Panc1 (cell line): Measurements from ENCODE around the genes CDK5RAP1 and CBFA2T2.

- RRBS, 2 experiments: no CpG with 5 or more reads among the region's 6 CpGs
Measured at GRCh38 chr20:33273316-33273657, 9.7 kb upstream of the BPIFB1 start.

DNA sequence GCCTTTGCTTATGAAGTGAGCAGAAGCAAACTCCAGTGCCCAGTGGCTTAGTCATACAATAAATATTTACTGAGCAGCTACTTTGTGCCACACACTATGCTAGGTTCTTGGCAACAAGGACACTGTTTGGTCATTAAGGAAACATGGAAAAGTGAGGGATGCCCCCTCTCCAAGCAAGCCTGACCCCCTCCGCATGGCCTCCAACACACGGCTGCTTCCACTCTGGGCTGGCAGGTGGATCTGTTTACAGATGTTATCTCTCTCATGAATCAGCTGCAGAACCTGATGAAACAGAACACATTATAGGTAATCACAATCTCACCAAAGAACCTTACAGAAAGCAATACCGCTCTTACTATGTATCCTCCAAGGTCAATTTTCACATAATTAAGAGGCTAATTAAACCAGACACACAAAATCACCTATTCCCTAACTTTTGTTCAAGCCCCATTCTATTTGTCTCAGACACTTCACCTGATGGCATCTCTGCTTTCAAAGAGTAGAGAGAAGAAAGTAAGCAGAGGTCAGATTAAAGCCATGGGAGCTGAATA lies 27.3 kb downstream of the CDK5RAP1 start:
- RRBS, 2 experiments: no CpG with 5 or more reads among the region's 3 CpGs

- RRBS, 2 experiments: 1 to 5% methylated on average over 22 of the region's 47 CpGs
Measured at GRCh38 chr20:33401060-33401831, at the start of gene CDK5RAP1. TSS of gene CDK5RAP1 (minus strand) at chr20:33401519.

GRCh38 chr20:33477307-33477962 lies 12.5 kb upstream of the CBFA2T2 start:
- RRBS, 2 experiments: no CpG with 5 or more reads among the region's 7 CpGs

DNA sequence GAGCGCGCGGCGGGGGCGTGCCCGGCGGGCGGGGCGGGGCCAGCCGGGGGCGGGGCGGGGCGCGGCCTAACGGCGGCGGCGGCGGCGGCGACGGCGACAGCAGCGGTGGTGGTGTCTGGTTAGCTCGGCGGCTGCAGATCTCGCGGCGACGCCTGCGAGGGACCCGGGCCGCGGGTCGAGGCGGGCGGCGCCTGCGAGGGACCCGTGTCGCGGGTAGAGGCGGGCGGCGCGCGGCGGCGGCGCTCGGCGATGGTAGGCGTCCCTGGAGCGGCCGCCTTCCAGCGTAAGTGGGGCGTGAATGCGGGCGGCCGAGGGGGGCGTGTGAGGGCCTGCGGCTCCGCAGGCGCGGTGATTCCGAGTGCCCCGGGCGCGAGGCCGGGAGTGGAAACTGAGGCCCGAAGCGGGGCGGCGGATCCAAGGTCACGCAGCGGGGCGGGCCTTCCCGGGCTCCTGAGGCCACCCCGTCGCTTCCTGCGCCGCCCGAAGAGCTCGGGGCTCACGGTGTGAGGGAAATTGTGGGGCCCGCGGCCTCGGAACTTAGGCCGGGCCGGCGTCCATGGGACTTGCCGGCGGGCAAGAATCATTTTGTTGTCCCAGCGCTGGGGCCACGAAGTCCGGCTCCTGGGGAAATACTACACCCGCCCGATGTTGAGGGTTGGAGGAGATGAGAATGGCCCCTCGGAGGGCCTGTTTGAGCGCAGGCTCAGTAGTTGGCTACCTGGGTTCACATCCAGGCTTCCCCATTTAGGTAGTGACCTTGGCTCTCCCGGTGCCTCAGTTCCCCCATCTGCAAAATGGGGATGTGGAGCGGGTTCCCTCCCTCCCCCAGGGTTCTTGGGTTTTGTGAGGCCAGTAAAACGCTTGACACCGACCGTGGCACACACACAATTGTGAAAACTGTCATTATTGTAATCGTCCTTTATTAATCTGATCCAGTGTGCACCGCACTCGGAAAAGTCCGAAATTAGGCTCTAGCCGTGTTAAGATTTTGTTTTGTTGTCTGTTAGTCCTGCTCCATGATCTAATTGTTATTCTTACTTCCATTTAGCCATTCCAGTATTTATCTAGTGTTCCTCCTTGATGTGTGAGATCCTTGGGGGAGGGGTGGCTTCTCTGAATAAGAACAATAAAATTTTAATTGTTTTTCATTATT lies at the start of gene CBFA2T2:
Gene CBFA2T2, plus strand, starts transcription at position 78 of the 1,153 bp plus-strand sequence.
- RRBS, 2 experiments: 2 to 4% methylated on average over 28 to 34 of the region's 110 CpGs

GRCh38 chr20:33554753-33555601 lies 65.1 kb downstream of the CBFA2T2 start:
- RRBS, 2 experiments: no CpG with 5 or more reads among the region's 2 CpGs

GRCh38 chr20:33672515-33673215 lies 1.6 kb downstream of the NECAB3 start:
- RRBS, 2 experiments: no CpG with 5 or more reads among the region's 16 CpGs

- RRBS, 2 experiments: no CpG with 5 or more reads among the region's 14 CpGs
Measured at GRCh38 chr20:33694254-33695047, 8.3 kb upstream of the E2F1 start.

DNA sequence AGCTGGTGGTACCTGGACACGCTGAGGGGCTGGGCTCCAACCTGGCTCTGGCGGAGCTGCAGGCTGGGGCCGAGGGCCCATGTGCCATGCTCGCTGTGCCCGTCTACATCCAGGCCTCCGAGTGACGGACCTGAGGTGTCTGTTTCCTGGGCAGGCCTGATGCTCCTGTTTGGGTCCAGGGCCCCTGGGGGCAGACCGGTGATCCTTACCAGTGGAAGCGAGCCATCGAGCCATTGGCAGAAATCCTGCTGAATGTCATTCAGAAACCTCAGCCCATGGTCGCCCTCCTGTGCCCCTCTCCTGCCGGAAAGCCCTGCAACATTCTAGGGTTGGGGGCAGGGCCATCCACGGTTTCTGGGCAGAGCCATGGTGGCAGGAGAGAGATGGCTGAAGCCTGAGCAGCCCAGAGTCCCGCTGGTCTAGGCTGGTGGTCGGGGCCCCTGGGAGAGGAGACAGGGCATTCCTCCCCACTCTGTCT lies 19.7 kb upstream of the CHMP4B start:
- RRBS, 2 experiments: 76% methylated on average over 5 of the region's 15 CpGs; no CpG with 5 or more reads in 1 of the 2 experiments

DNA sequence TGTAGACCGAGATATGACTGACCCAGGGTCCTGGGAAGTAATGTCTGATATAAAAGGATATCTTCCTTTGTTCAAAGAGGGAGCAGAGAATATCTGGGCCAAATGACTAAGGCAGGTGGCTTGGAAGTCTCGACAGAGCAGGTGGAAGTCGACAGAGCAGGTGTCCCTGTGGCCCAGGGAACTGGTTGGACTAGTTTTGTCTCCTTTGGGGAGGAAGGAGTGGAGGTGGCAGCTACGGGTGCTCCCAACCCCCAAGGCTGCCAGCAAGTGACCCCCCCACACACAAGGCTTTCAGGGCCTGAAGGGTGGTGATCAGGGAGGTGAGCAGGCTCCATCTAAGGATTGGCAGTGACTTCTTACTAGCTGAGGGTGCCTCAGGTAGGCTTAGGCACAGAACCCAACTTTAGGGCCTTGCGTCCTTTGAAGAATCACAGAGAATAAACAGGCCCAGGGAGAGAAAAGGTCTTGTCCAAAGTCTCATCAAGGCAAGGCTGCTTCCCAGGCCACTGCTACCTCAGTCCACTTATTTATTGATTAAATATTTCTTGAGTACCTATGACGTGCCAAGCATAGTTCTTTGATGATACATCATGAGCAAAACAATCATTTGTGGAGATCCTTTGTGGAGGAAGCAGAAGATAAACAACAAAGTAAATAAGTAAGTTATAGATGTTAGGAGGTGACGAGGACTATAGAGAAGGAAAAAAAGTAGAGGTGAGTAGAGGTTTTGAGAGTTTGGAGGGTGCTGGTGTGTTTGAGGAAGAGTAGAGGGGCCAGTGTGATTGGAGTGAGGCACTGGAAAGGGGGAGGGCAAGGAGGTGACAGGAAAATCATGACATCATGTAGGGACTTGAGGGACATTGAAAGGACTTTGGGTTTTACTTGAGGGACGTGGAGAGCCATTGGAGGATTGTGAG lies 14.3 kb upstream of the CHMP4B start:
- RRBS, 2 experiments: no CpG with 5 or more reads among the region's 8 CpGs

DNA sequence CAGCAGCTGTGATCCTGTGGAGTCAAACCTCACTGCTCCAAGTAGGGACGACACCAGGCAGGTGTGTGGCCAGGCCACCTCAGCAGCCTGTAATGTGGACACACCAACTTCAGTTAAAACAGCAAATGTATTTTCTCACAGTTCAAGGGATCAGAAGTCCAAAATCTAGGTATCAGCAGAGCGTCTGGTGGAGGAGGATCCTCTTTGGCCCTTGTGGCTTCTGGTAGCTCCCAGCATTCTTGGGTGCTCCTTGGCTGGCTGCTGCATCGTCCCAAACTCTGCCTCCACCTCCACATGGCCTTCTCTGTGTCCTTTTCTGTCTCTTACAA lies 47.1 kb downstream of the CHMP4B start:
- RRBS, 2 experiments: no CpG with 5 or more reads among the region's 3 CpGs

DNA sequence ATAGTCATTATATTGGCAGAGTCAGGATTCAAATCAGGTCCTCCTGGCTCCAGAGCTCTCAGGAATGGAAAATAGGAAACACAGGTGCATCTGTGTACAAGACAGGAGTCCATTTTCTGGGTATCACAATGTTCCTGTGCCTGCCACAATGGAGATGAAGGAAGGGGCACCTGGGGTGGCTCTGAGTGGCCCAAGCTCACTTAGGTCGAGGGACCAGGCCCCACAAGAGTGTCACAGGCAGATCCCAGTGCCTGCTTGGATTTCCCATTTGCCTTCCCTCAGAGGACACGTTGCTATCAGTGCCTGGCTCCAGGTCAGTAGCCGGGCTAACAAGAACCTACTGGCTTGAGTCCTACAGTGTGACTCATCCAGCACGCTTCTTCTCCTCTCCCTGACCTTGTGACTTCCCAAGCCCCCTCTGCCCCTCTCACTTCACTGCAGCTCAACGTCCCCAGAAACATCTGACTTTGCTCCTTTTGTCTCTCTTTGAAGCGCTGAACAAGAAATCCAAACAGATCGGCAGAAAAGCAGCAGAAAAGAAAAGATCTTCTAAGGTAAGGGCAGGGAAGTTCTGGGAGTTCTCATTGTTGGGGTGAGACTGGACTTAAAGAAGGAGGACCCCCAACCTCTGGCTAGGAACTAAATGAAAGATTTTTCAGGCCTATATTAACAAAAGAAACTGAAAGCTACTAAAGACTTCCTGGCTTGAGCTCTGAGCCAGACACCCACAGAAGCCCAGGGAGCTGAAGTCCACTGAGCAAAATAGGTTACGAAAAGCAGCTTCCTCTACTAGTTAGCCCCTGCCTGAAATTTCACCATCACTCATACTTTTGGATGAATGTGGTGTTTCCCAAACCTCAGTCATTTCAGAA lies 21.4 kb downstream of the ASIP start:
- RRBS, 2 experiments: no CpG with 5 or more reads among the region's 8 CpGs

GRCh38 chr20:34300012-34300647 lies 3.0 kb downstream of the AHCY start:
- RRBS, 2 experiments: no CpG with 5 or more reads among the region's 4 CpGs

- RRBS, 2 experiments: 86 to 97% methylated on average over 1 of the region's 9 CpGs
Measured at GRCh38 chr20:34337978-34338418, 25.1 kb upstream of the ITCH start.

- RRBS, 2 experiments: under 1 to 4% methylated on average over 10 to 12 of the region's 30 CpGs
Measured at GRCh38 chr20:34363822-34364272, 774 bp downstream of the ITCH start.

GRCh38 chr20:34516480-34517167 lies 402 bp downstream of the DYNLRB1 start:
- RRBS, 2 experiments: 2 to 7% methylated on average over 11 to 18 of the region's 40 CpGs

DNA sequence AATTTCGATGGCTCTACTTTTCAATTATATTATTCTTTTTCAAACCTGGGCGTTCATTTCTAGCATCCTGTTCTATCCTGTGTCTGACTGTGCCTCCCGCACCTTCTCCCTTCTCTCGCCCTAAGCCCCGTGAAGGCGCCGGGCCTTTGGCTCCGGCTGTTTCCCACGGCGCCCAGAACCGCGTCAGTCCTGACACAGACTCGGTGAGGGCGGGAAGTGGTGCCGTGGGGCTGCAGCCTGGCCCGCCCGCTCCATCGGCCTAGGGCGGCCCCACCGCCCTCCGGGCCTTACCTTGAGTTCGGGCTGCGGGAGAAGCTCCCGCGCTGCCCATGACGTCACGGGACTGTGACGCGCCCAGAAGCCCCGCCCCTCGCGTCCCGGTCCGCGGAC lies 307 bp upstream of the MAP1LC3A start:
- RRBS, 2 experiments: 1 to 4% methylated on average over 11 to 20 of the region's 35 CpGs

- RRBS, 2 experiments: no CpG with 5 or more reads among the region's 11 CpGs
Measured at GRCh38 chr20:34703440-34703792, 728 bp upstream of the TP53INP2 start.

DNA sequence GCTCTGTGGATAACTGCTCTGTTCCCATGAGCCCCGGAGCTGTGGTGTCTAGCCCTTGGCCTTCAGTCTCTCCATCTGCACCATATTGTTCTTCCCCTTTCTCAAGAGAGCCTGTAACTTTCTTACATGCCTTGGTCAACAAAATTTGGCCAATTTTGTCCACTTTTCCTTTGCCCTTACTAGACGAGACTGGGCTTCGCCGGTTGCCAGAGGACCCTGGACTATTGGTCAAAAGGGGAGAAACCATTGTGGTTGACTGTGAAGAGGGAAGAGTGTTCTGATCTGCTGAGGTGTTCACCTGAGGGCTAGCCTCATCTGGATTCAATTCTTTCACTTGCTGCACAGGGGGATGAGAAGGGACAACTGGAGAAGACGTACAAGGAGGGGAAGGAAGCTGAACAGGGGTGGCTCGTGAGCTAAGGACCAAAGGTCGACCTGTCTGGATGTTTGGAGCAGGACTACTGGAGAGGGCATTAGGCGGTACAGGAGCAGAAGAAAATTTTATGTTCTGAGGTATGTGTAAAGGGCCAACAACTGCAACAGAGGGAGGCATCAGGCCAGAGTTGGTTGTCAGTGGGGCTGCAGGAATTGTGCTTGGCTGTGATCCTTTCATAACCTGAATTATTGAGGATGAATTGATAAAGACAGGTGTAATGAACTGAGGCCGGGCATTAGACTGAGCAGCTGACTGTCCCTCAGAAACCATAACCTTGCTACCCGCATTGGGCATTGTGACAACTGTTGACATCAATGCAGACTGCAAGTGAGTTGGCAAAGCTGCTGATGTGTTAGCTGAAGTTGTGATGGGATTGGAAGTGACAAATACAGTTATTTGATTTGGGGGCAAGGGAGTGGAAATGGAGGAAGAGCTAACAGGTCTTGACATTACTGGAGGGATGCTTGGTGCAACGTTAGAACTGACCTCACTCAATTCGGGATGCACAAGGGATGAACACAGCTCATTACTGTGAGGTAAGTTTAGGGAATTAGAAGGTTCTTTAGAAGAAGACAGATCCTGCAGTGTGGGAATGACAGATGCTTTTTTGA lies 36.8 kb downstream of the TP53INP2 start:
- RRBS, 2 experiments: 95 to 96% methylated on average over 1 of the region's 12 CpGs

DNA sequence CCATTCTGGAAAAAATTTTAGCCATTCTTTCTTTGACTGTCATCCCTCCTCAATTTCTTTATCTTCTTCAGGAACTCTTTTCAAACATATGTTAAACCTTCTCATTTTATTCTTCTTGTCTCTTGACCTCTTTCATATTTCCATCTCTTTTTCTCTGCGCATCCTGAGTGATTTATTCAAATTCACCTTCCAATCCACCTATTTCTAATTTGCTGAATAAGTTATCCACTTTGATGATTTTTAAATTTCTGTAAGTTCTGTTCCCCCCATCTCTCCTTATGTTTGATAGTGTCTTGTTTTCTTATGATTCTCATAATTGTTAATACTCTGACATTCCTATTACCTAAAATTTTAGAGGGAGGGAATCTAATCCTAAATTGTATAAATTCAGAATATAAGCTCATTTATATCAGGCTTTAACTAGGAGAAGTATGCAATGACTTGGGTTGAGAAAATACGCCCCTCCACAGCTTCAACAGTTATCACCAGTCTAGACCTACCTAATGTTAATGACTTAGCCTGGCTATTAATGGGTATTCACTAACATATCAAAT lies 59.1 kb downstream of the TP53INP2 start:
- RRBS, 2 experiments: no CpG with 5 or more reads among the region's 2 CpGs